Spinal cord (tissue), 3 donors: ENCODE measurements around a stretch of chr10.

DNA sequence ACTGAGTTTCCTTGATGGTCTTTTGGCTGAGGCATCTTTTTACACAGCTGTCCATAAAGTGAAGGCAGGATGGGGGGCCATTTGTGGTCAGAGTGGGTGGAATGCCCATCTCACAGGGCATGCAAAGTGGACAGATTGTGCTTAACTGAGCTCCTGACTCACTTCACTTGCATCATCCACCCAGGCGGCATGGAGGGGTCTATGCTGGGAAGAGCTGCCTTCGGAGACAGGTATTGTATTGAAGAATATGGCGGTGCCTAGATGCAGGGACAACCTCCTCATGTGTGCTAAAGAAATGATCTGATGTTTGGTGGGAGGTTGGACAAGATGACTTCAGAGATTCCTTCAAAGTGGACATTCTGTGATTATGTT, 905.2 kb downstream of the KCNMA1 start:
- PRO-cap, result no peak
- RAMPAGE, long total RNA, result no peak

- PRO-cap, result no peak
- RAMPAGE, long total RNA, result no peak
Observed at GRCh38 chr10:77415387-77415891, 222.2 kb downstream of the KCNMA1 start.

GRCh38 chr10:77553950-77554459, 83.6 kb downstream of the KCNMA1 start:
- PRO-cap, result no peak
- RAMPAGE, long total RNA, result no peak

DNA sequence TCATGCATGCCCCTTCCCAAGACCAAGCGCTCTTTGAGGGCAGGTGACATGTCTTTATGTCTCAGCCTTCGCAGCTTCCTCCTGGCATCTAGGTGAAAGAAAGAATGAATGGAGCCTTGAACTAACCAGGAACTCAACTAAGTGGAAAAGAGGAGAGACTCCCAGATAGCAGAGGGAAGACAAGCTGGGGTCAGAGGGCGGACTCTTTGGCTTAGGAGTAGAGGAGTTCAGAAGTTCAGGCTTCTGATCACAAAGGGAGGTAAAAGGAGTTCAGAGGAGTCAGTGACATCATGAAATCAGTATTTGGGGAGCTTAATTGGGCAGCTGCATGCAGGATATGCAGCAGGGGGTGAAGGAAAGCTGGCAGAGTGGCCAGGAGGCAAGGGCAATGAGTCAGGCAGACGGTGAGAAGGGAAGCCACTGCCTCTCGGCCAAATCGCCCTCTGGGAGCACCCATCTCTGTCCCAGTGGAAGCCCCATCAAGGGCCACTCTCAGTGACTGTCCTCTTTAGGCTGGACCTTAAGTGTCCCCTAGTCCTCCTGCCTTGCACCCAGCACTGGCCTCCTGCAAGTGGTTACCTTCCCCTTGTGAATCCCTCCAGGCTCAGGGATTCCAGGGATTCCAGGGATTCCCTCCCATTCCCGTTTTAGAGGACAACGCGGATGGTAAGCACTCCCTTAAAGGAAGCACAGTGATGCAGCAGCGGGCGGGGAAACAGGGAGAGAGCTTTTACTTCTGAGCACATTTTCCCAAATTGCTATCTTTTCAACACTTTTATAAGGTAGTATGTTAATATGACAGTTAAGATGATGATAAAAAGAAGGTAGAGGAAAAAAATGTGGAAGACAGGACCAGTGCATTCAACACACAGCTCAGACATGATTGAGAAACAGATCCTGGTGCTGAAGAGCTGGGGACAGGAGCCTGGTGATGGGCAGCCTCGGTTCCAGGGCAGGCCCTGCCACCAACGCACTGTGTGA, 72.7 kb downstream of the KCNMA1 start:
- PRO-cap, result no peak
- RAMPAGE, long total RNA, result no peak

GRCh38 chr10:77773884-77774329, 136.3 kb upstream of the KCNMA1 start:
- PRO-cap, result no peak
- RAMPAGE, long total RNA, result no peak

DNA sequence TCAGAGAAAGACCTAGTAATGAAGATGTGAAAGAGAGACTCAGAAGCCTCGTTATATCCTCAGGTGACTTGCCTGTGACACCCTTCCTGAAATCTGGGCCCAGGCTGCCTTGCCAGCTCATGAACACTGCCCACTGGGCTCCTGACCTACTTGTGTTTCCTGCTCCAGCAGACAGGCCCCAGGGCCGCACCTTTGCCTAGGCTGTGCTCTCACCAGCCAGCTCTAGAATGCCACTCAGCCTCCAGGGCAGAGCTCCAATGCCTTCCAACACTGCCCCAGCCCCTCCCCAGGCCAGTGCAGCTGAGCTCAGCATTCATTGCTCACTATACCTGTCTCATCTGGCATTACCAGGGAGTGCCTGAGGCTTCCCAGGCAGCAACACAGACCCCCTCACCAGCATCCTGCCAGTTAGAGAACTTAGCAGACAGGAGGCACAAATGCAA, 94.3 kb downstream of the DLG5 start:
- PRO-cap, result no peak
- RAMPAGE, long total RNA, result no peak

- PRO-cap, result no peak
- RAMPAGE, long total RNA, result no peak
Observed at GRCh38 chr10:77873131-77874341, 53.0 kb downstream of the DLG5 start.

GRCh38 chr10:77875316-77876170, 51.0 kb downstream of the DLG5 start:
- PRO-cap, result no peak
- RAMPAGE, long total RNA, result no peak

DNA sequence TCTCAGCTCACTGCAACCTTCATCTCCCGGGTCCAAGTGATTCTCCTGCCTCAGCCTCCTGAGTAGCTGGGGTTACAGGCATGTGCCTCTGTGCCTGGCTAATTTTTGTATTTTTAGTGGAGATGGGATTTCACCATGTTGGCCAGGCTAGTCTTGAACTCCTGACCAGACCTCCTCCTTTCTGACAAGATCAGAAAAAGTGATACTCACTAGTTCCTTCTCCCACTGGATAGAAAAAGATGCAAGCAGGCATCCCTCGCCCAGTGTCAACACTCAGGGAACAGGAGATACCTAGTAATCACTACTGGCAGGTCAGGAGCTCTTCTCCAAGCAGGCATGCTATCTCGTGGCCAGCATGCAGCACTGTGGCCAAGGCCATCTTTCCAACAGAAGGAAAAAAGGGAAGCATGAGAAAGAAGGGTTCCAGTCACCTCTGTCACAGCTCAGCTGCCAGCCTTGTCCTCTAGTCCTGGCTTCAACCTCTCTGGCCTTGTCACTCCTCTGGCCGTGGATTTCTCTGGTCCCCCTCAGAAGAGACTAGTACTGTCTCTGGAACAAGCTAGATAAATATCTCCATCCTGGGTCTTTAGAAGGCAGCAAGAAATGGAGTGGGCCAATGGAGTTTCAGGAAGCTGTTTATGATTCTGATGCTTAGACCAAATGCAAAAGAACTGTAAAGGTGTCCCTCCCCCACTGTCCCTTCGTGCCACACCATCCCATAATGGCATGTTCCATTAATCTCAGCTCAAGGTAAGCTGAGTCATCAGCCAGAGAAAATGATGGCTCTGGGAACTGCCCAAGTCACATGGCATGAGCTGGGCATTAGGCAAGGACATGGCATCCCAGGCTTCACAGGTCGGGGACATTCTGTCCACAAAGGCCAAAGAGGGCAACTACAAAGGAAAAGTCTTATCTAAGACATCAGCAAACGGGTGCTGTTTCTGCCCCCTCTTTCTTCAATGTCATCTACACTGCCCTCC, 45.2 kb downstream of the DLG5 start:
- PRO-cap, result no peak
- RAMPAGE, long total RNA, result no peak

- PRO-cap, result no peak
- RAMPAGE, long total RNA, result no peak
Observed at GRCh38 chr10:77919846-77920185, 6.7 kb downstream of the DLG5 start.

DNA sequence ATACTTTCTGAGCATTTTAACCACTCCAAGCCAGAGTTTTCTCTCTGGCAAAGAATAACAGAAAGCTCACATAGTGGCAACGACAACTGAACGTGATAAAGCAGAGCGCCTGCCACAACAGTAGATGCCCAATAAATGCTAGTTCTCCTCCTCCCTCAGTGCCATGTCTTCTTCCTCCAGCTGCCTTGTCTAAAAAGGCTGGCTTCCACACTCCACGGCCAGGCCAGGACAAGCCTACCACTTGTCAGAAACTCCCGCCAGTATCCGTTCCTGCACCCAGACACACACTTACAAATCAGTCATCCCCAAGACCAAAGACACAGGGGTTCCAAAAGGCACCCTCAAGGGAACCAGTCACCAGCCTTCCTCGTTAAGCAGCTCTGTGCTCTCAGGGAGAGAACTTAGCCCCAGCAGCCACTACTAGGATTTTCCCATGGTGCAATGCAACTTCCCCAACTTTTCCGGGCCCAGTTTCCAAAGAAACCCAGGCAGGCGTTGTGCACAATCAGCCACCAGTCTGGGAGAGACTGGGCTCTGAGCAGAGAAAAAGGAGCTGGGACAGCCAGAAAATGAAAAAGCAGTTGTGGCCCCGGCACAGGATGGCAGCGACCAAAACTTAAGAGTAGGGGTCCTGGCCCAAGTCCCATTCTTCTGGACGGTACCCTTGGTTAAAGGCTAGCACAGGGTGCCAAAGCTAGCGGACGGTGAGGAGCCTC, 1.2 kb downstream of the DLG5 start:
- PRO-cap, result no peak
- RAMPAGE, long total RNA, result no peak

DNA sequence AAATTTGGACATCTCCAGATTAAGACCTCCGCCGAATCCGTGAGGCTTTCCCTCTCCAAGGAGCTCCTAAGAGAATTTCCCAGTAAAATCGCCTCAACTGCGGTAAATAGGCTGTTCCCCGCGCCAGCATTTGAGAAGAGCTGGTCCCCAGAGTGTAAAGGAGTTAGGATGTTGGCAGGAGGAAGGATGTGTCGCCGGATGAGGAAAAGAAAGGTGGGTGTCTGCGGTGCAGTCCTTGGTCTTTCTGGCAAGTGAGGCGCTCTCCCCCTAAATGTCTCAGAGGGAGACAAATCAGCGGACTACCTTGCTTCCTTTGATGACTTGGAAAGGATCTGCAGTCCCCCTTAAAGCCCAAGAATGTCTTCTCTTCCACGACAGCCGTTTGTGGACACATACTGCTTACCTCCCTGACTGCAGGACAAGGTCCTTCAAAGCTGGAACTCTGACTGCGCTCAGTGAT, 885 bp upstream of the DLG5 start:
- PRO-cap, result no peak
- RAMPAGE, long total RNA, result no peak

GRCh38 chr10:78041694-78042711, 8.3 kb downstream of the RPS24 start:
- PRO-cap, result no peak
- RAMPAGE, long total RNA, result no peak

GRCh38 chr10:78302631-78303909, 269.4 kb downstream of the RPS24 start:
- PRO-cap, result no peak
- RAMPAGE, long total RNA, result no peak

DNA sequence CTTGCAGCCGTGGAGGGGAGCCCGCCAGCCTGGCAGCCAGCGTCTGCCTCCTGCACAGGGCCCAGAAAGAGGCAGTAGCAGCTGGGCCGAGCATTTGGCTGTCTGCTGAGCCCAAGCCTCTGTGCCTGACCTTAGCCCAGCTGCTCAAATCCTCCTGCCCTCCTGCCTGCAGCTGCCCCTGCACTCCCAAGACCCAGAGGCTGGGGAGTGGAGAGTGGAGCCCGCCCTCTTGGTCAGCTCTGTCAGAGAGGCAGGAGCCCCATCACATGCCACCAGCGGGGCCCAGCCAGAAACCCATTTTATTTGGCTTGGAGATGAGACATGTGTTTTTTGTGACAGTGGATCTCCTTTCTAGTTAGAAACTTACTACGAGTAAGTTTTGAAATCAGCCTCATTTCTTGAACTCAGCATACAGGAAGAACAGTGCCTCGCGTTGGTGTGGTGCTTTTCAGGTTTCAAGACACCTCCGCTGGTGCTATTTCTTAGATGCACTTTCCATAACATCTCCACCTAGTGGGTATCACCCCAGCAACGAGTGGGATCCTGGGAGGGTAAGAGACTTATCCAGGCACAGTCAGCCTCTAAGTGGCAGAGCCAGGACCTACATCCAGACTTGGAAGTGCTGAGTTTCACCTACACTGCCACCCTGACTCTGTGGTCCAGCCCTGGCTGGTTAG, 477.1 kb downstream of the RPS24 start:
- PRO-cap, result no peak
- RAMPAGE, long total RNA, result no peak

GRCh38 chr10:78656691-78657392, 411.9 kb upstream of the ZMIZ1 start:
- PRO-cap, result no peak
- RAMPAGE, long total RNA, result no peak

DNA sequence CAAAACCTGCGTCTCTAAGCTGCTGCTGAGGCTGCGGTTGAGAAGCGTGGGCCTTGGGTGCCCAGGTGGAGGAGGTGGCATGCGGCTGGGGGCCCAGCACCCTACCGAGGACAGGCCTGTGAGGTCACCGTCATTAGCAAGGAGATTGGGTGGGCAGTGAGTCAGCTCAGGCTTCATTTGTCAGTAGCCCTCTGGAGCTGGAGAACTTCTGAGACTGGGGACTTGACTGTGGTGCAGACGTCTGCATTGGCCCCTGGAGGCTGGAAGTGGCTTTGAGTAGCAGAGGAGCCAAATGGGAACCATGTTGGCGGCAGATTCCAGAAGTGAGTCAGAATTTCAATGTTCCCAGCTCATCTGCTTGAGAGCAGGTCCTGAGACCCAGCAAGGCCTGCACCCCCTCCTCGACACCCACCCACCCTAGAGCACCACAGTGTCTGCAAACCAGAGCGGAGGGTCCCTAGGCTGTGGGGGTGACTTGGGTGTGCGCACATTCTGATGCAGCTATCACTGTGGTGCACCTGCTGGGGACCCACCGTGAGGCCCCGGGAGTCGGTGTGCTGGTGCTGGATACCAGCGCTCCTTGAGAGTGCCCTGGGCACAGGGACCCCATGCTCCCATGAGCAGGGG, 30.1 kb downstream of the ZMIZ1 start:
- PRO-cap, result no peak
- RAMPAGE, long total RNA, result no peak

DNA sequence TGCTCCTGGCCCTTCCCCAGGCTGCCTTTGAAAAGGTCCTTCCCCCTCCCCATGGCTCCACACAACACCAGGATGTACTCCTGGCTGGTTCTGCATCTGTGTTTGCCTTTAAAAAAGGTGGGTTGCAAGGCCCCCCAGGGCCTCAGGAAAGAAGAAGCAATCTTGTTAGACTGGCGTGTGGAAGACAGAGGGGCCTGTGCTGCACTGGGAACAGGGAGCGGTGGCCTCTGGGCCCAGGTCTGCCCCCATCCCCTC, 30.5 kb downstream of the ZMIZ1 start:
- PRO-cap, result no peak
- RAMPAGE, long total RNA, result no peak

DNA sequence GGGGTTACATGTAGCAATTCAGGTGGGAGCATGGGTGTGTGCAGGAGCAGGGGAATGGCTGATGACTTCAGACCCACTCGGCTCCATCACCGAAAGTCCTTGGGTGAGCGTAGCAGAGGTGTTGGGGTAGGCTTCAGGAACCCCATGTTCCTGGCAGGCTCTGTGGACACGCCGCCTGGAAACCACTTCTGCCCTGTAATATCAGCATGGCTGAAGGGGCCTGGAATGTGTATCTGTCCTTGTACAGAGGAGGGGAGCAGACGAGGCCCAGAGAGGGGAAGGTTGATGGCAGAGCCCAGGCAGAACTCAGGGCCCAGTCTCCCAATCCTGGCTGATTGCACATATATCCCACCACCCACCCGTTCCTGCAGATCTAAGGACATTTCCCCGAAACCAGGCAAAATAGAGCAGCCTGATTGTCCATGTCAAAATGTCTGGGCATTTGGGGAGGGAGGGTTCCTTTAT, 43.6 kb downstream of the ZMIZ1 start:
- PRO-cap, result no peak
- RAMPAGE, long total RNA, result no peak

DNA sequence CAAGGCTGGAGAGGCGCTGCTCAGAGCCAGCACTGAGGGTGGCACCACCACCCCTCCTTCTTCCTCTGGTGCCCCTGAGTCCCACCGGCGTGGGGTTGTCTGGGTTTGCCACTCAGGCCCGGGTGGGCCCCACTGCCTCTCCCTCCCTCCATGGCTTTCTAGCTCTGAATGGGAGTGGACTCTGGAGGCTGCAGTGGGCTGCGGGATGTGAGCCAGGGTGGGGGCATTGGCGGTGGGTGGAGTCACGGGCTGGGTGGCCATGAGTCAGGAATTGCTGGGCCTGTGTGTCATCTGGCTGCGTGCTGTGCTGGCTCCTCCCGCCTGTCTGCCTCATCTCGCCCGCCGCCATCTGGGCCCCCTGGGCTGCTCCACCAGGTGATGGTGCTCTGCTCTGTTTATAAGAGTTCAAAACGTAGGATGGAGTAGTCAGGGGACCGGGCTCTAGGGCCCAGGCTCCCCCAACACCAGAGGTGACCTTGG, 82.9 kb downstream of the ZMIZ1 start:
- PRO-cap, result no peak
- RAMPAGE, long total RNA, result no peak